Sciatic nerve (tissue), 1 donor: ENCODE measurements around the gene GBP5.

DNA sequence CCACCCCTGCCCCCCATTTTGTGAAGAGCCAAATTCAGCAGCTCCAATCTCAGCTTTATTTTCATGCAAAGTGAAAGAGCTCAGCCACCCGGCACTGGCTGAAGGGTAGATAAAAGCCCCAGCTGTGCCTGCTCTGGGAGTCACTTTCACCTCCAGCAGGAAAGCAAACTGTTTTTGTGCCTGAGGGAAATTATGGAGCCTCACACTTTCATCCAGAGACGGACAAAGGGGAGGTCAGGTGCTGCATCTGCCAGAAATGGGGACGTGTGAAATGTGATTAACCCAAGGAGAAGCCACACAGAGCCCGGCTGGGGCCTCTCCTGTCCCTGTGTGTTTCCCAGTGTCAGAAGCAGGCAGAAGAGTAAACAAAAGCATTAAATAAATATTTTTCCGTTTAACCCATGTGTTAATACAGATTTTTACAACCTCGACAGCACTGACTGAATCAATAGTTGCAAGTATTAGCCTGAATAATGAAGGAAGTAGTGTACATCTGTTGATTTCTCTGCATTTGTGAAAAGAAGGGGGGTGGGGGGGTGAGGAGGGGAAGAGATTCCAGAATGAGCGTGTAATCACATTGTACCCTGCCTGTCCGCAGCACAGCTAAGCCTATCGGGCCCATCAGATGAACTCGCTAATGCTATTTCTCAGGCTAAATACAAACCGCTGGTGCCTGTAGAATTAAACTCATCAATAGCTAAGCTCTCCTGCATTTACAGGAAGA is 305.8 kb downstream of the TTLL7 start:
- PRO-cap: no peak

GRCh38 chr1:84254658-84255231 is 46.8 kb upstream of the SAMD13 start:
- PRO-cap: no peak

- PRO-cap: bidirectional peak, plus-strand start at chr1:84298540, minus-strand start at chr1:84298428
Observed at GRCh38 chr1:84297869-84298674, 3.4 kb upstream of the SAMD13 start.

- PRO-cap: no peak
Observed at GRCh38 chr1:84433631-84434176, 35.4 kb downstream of the DNASE2B start.

GRCh38 chr1:84503597-84504087 is 2.5 kb upstream of the SPATA1 start:
- PRO-cap: no peak

DNA sequence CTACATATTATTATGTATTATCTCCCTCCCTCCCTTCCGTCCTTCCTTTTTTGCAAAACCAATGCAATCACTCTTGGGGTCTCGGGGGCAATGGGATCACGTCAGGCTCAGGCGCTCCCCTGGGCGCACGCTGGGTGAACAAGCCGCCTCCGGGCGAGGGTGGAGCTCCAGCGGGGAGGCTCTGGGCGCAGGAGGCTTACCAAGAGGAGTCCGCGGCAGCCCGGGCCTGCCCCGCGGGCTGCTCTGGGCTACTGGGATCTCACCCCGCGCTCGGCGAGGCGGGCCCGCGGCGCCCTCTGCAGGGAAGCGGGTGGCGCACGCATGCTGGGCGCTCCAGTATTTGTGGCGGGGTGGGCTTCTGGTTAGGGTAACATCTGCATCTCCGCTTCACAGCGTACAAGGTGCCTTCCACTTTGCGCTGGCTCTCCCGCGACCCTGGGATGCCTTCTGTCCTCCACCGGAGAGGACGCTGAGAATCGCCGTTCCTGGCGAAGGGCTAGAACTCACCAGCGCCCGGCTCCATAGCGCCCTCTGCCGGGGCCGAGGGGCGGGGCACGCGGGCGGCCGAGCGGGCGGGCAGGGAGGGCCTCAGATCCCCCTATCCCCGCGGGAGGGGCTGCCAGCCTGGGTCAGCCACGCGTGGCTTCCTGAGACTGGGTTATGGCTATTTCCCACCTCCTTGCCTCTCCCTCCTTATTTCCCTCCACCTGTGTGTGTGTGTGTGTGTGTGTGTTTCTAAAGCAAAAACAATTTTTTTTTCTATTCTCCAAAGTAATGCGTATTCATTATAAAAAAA is 46.5 kb upstream of the CTBS start:
- PRO-cap: unidirectional peak, minus-strand start at position 471 of the sequence

- PRO-cap: no peak
Observed at GRCh38 chr1:85190310-85190820, 10.5 kb downstream of the SYDE2 start.

DNA sequence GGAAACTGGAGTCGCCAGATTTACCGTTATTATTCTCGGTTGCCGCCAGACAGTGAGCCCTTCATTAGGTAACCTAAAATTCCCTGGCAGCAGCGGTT is 3.0 kb upstream of the CCN1 start:
- PRO-cap: no peak

DNA sequence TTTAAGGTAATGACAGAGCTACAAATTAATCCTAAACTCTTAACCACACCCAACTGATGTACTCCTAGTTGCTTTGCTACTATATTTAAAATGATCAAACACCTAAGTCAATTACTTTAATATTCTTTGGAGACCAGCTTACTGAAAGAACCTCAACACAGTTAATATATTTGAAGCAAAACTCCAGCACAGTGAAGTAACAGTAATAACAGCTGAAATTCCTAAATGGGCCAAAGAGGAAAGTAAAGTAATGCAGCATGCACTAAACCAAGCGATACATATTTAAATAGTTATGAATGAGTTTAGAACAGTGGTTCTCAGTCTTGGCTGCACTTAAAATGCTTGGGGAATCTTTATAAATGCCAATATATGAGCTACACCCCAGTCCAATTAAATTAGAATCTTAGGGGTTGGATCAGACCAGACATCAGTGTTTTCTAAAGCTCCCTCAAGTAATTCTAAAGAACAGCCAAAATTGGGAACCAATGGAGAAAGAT is 6.3 kb downstream of the SH3GLB1 start:
- PRO-cap: no peak

GRCh38 chr1:86852683-86853034 is 61.3 kb downstream of the SELENOF start:
- PRO-cap: no peak

DNA sequence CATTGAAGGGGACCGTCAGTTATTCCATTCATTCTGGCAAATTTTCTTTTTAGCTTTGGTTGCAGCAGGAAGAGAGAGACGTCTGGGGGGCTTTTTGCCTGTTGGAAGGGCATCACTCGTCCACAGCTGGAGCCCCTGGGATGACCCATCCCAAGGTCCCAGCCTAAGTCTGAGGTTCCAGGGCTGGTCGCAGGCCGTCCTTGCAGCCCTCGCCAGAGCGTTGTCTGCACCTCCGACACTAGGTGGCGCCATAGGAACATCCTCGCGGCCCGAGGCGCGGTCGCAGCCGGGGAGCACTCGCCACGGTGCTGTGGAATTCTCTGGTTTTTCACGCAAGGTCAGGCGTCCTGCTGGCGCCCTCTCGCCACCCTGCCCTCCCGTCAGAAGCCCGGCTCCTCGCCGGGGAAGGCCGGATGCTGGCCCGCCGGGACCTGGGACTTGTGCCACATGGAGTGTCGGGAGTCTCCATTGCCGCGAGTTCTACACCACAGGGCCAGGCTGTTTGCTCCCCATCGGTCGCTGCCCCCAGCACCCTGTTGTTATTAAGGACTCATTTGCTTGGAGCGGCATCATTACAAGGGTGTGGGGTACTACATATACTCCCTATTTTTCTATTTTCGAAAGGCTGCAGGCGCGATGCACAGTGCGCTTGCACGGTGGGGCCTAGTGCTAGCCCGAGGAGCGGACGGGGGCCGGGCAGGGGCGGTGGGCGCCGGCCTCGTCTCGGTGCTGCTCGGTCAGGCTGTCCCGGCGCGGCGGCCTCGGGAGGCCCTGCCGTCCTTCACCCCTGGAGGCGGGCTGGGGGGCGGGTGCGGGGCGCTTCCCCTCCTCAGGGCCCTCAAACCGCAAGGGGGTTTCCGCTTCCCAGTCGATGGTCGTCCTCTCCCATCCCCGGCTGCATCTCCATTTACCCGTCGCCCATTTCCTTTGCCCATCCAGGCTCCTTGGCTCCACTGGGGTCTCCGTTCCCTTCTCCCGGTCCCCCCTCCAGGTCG is 196.7 kb upstream of the LMO4 start:
- PRO-cap: unidirectional peak, plus-strand start at position 296 of the sequence

DNA sequence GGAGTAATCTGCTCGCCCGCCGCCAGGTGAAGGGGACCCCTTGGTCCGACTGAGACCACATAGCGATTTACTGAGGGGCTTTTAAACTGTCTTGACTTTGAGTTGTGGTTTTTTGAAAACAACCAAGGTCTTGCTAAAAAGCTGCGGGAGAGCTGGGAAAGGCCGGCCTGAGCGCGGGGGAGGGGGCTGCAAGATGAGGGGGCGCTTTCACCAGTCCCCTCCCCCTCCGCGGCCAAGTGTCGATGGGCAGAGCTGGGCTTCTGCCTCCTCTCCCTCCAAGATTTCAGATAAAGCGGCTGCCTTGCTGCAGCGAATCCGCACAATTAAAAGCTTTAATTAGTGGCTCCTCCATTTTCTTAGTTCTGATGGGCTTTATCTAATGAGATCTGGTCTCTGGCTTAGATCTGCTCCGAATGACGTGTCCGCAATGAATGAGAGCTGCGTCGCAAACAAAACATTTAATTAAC is 5.9 kb downstream of the LMO4 start:
- PRO-cap: no peak

DNA sequence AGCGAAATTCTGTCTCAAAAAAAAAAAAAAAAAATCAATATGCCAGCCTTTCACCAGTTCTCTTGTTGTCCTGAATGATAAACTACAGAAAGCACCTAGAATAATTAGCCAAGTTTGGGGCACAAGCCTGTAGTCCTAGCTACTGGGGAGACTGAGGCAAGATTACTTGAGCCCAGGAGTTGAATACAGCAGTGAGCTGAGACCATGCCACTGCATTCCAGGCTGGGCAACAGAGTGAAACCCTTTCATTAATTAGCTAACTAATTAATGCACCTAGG is 97.1 kb downstream of the GTF2B start:
- PRO-cap: no peak

DNA sequence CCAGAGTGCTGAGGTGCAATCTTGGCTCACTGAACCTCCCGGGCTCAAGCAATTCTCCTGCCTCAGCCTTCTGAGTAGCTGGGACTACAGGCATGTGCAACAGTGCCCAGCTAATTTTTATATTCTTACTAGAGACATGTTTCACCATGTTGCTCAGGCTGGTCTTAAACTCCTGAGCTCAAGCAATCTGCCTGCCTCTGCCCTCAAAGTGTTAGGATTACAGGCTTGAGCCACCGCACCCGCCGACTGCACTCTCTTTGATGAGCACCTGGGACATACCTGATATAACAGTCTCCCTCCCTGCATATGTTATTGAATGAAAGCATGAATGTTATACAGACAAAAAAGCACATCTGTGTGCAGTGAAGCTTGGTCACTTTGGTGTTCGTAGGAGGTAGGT is 12.2 kb downstream of the GBP3 start:
- PRO-cap: no peak

DNA sequence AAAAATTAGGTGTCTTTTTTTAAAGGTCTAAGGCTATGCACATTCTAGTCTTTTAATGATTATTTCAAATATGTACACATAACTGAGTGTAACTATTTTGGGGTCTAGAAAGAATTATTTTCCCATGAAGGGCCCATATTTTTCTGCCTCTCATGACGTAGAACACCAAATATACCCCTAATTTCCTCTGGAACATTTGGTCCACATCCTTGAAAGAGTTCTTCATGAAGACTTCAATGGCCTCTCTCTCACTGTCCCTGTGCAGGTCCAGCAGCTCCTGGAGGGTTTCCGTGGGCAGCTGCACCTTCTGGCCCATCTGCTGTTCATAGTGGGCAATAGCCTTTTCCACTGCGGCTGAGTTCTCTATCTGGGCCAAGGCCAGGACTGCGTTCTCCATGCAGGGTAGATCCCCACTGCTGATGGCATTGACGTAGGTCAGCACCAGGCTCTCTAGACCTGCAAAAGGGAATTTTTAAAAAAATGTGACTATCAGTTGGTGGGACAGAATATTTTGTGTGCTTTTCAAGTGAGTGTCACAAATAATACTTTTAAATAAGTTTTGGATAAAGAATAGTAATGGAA is 12.0 kb downstream of the GBP2 start:
- PRO-cap: no peak

- PRO-cap: unidirectional peak, minus-strand start at chr1:89272860
Observed at GRCh38 chr1:89272563-89273465, at the start of gene GBP5. Gene GBP5, minus strand, starts transcription at chr1:89272860.

GRCh38 chr1:89518193-89518439 is 6.5 kb upstream of the LRRC8B start:
- PRO-cap: no peak

- PRO-cap: no peak
Observed at GRCh38 chr1:89524955-89526017, 657 bp downstream of the LRRC8B start.

- PRO-cap: no peak
Observed at GRCh38 chr1:89670133-89670623, 37.3 kb downstream of the LRRC8C start.

DNA sequence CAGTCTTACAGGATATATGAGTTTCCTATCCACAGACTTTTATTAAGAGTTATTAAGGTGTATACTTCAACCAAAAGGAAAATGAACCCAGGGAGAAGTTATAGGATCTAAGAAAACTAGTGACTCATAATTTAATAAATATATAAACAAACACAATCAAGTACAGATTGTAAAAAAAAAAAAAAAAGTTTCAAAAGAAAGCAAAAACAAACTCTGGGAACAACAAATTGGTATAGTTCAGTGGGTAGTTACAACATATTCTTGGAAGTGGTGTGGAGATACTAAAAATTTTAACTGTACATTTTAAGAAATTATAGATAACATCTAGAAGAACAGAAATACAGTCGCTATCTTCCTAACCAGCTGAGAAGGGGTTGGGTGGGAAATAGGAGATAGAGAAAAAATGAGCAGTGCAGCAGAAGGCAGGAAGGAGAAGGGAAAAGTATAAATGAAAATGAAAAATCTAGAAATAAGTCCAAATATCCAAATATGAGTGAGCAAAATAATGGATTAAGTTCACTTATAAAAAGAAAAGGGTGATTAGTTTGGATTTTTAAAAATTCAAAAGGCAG is 70.5 kb downstream of the LRRC8C start:
- PRO-cap: no peak